Placental pericyte (primary cell): ENCODE measurements around the genes ZNF691, C1orf210, ST3GAL3 and KLF18.

DNA sequence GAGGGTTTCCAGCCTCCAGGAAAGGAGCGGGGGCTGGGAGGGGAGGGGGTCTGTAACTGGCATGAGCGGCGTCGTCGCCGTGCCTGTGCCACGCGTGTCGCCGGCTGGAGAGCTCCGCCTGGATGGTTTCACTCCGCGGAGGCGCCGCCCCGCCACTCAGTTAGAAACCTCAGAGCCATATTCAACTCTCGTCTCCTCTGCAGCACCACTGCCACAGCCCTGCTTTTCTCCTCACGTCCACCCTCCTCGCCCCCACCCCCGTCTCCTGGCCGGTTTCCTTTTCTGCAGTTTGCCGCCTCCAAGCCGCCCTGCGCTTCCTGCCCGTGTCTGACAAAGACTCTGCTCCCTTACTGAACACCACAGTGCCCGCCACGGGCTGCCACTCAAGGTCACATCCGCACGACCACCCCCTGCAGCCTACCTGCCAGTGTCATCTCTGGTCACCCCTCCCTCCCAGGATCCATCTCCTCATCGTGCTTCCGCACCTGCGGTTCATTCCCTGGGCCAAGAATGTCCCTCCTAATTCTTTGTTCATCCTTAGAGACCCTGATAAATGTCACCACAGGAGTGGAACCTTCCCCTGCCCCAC is 563 bp downstream of the TMEM269 start:
- CAGE, long polyA plus RNA, result no peak

- CAGE, long polyA plus RNA, result no peak
Measured at GRCh38 chr1:42846500-42847379, at the start of gene ZNF691. Gene ZNF691 (plus strand): TSS chr1:42846613.

DNA sequence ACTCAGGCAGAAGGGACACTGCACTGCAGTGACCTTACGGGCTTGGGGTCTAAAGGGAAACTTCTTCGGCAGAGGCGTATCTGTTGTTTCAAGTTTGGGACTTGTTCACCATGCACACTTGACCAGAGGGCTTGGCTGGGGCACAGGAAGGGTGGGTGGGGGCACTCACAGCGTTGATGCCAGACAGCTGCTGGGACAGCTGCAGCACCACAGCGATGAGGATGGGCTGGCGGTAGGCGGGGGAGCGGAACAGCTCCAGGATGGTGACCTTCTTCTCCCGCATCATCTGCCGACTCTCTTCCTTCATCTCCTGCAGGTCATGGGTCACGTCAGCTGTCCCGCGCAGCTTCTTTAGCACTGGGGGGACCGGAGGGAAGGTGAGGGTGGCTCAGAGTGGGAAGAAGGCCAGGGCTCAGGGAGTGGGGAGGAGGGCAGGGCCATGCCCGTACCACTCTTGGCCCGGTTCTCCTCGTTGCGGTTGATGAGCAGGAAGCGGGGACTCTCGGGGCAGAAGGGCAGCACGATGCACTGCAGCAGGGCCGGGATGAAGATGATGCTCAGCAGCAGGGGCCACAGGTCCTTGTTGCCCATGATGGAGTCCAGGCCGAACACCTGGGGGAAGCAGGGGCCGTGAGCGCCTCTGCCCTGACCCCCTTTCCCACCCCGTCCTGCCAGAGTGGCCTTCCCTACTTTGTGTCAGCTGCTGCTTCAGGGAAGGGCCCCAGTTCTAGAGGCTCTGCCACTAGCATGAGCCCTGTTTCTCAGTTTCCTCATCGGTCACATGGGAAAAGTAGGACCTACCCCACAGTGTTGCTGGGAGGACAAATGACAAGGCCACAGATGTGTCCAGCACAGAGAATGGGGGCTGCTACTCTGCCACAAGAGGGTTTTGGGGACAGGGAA is 29.0 kb downstream of the SLC2A1 start:
- CAGE, long polyA plus RNA, result no peak

- CAGE, long polyA plus RNA, result no peak
Measured at GRCh38 chr1:42946980-42947553, 11.6 kb downstream of the SLC2A1 start.

GRCh38 chr1:43221225-43221849 is 48.4 kb upstream of the TMEM125 start:
- CAGE, long polyA plus RNA, result no peak

DNA sequence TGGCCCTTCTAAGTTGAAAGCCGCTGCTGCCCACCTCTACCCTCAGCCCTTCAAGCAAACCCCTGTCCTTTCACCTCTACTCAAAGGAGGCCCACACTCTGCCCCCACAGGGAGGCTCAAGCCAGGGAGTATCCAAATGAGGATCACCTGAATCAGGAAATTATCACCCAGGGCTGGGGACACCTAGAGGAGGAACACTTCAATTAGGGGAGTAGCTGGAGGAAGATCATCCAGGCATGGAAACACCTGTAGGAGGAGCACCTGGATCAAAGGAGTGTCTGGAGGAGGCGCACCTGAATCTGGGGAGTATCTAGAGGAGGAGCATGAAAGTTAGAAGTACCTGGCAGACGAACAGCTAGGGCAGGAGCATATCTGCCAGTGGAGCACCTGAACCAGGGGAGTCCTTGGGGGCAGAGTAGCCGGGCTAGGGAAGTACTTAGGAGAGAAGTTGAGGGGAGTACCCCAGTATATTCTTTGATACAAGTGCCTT is 1.4 kb downstream of the C1orf210 start:
- CAGE, long polyA plus RNA, result no peak

GRCh38 chr1:43285443-43286244 is at the start of gene C1orf210:
Gene C1orf210 (minus strand): TSS chr1:43285581.
- CAGE, long polyA plus RNA, result no peak

GRCh38 chr1:43302223-43302559 is 1.4 kb downstream of the TIE1 start:
- CAGE, long polyA plus RNA, result no peak

DNA sequence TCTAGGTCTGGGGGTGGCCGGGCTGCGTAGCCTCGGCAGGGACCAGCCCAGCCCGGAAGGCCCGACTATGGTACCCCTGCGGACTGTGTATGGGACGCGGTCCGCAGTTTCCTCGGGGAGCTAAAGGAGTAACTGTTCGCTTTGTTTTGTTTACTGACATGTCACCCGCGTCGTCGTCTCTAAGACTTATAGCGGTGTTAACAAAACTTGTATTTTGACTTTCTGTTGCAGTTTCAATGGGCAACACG is 300 bp downstream of the SZT2 start:
- CAGE, long polyA plus RNA, result no peak

GRCh38 chr1:43450986-43451823 is 2.5 kb downstream of the HYI start:
- CAGE, long polyA plus RNA, result no peak

- CAGE, long polyA plus RNA, result no peak
Measured at GRCh38 chr1:43549932-43551049, 19.6 kb downstream of the PTPRF start.

- CAGE, long polyA plus RNA, result no peak
Measured at GRCh38 chr1:43582204-43582674, 51.6 kb downstream of the PTPRF start.

- CAGE, long polyA plus RNA, result no peak
Measured at GRCh38 chr1:43595556-43596172, 54.3 kb upstream of the KDM4A start.

DNA sequence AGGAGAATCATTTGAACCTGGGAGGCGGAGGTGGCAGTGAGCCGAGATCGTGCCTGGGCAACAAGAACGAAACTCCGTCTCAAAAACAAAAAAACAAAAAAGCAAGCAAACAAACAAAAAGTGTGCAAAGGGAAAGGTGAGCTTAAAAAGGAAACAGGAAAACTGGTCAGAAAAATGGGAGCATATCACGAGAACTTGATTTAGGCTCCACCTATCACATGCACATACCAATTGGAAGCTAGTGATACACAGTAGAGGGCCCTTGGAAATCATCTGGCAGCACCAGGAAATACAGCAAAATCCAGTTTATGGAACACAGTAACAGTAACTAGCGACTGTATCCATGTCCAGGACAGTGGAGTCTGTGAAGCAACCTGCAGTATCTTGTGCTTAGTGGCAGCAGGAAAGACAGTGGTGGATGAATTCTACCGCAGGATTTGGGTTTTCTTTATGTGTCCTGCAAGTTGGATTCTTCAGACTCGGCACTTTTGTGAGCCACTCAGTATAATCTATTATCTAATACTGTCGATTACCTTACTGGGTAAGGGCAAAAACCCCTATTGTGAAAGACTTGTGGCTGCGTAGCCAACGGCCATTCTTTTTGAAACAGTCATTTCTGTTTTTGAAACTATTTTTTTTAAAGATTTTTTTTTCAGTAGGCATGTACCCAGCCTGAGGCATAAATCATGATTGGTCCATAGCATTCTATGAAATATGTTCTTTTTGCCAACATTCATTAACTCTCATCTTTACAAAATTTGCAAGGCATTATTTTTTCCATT is 1.7 kb upstream of the KDM4A start:
- CAGE, long polyA plus RNA, result no peak

- CAGE, long polyA plus RNA, result no peak
Measured at GRCh38 chr1:43707110-43708372, at the start of gene ST3GAL3. Gene ST3GAL3 (plus strand): TSS chr1:43707536.

- CAGE, long polyA plus RNA, result no peak
Measured at GRCh38 chr1:43708722-43709335, 1.5 kb downstream of the ST3GAL3 start.

DNA sequence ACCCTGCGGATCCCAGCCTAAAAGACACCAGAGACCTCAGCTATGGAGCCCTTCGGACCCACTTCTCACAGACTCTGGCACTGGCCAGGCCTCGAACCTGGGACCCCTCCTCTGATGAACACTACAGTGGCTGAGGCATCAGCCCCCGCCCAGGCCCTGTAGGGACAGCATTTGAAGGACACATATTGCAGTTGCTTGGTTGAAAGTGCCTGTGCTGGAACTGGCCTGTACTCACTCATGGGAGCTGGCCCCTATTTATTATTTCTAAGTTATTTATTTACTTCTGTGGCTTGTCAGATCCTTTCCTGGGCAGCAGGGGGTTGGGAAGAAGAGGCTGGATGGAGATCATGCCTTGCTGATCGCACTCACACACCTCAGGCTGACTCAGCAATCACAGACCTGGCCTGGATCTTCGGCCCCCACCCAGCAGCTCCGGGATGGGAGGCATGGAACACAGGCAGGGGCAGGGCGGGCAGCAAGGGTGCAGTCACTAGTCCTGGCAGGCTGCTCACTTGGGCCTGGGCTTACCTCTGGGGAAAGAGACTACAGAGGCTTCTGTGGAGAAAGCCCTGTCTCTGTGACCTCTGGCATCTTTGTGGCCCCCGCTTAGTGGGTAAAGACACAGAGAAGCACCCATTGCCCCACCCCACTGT is 3.5 kb downstream of the ARTN start:
- CAGE, long polyA plus RNA, result no peak

DNA sequence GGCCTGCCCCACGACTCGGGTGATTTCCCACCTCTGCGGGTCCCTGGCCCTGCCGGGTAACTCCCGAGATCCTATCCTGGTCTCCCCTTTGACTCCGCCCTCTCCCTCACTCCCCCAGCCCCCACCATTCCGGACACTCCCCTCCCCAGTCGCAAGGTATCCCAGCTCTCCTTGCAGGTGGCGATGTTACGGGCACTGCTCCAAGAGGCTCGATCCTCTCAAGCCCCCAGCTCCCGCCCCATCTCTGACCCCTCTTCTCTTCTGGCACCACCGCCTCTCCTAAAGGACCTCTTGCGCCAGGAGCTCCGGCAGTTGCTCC is 595 bp downstream of the CCDC24 start:
- CAGE, long polyA plus RNA, result no peak

- CAGE, long polyA plus RNA, result no peak
Measured at GRCh38 chr1:44022071-44022381, 9.2 kb downstream of the SLC6A9 start.

DNA sequence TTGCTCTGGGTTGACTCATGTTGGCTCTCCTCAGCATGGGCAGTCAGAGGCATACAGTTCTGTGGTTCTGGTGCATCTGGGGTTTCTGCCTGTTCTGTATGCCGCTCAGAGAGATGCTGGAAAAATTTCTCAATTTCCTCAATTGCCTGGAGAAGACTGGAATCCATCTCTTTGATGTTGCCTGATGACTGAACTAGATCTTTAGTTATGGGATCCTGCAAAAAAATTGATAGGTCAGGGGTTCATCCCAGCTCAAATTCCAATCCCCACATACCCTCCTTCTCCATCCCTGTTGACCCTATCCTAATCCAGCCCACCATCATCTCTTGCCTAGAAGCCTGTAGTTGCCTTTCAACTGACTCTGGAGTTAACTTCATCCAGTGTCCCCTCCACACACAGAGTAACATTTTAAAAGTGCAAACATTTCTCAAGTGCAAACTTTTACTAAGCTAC is at the start of gene KLF18:
KLF18 (minus strand) TSS at position 167 of the 453 bp plus-strand sequence.
- CAGE, long polyA plus RNA, result no peak